A375 (cell line): Measurements from ENCODE around the gene FANCD2.

GRCh38 chr3:9932544-9933230, 947 bp upstream of the CRELD1 start:
- RAMPAGE, long total RNA: no peak

- RAMPAGE, long total RNA: no peak
These were observed 480 bp downstream of the CRELD1 start for GRCh38 chr3:9934182-9934446.

GRCh38 chr3:10026169-10027461, at the start of gene FANCD2:
Gene FANCD2 (plus strand): TSS chr3:10026437.
- RAMPAGE, long total RNA: start-site peak on the minus strand at chr3:10026353-10026372, 31 and 18 reads in 2 replicates

GRCh38 chr3:10290076-10290295, 2.8 kb downstream of the GHRL start:
- RAMPAGE, long total RNA: no peak

GRCh38 chr3:10389717-10390540, 69.0 kb upstream of the SEC13 start:
- RAMPAGE, long total RNA: no peak

DNA sequence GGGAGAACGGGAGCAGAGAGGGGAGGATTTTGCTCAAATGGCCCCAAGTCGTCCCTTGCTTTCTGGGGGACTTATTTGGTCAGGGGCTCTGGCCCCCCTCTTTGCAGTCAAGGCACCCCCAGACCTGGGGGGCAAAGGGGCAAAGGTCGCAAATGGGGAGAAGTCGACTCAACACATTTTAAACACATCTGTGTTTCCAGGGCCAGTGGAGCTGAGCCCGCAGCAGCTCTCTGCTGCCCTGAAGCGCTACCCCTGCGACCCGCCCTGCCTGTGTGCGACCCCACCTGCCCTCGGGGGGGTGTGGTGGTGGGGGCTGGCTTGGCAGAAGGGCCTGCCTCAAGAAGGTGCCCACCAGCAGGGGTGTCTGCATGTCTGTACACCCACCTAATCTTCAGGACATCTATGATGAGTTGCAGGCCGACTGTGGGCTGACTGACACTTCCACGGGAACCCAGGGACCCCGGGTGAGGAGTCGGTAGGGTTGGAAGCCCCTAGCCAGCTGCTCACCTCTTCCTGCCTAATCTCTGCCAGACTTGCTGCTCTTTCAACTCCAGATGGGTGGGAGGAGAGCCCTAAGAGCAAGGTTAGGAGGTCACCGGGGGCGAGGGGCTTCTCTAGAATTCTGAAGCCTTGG, 721 bp upstream of the ATP2B2 start:
- RAMPAGE, long total RNA: no peak

GRCh38 chr3:10634695-10634992, 129.3 kb upstream of the ATP2B2 start:
- RAMPAGE, long total RNA: no peak

DNA sequence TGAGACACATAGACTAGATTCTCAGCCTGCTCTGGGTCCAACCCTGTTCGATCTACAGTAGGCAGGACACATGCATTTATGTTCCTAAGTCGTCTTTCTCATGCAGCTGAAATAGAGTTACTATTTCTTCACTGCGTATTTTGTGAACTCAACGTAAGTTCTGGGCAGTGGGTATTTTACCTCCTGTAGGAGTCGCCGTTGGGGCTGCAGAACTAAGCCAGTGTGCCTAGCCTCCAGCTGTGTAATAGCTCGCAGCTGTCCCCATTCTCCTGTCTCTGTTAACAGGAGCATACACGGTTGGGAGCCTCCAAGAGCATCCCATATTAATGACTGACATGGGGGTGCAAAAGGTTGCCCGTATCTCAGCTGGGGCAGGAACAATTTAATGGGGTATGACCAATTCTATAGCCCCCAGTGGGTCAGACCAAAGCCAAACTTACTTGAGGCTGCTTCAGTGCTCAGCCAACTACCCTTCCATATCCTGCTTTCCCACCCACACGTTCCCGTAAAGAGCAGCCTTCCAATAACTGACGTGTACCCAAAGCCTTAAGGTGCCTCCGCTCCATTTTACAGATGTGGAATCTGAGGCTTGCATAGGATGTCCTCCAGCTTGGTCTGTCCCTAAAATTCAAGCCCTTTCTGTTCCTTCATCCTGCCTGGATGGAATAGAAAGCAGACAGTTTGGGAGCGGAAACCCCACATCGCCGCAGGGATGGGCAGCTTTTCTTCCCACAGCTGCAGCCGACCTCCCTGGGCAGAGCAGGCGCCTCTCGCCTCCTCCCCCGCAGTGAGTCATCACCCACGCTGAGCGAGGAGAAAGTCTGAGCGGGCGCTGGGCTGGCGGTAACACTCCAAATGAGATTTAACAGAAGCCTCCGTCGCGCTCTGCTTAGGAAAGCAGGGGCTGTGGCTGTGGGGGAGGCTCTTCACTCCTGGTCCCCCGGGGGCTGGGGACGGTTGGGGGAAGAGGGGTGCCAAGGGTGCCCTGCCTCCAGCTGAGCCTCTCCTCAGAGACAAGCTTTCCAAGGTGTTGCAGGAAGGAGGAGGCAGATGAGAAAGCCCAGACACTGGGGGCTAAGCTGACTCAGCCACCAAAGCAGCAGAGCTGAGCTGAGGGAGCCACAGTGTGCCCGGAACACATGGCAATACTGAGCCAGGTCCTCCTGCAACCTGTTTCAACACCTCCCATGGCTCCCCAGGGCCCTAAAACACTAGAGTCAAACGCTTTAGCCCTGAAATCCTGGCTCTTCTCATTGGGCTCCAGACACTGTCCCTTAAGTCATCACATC, 57.9 kb upstream of the HRH1 start:
- RAMPAGE, long total RNA: no peak

- RAMPAGE, long total RNA: no peak
These were observed 1.1 kb downstream of the HRH1 start for GRCh38 chr3:11155328-11155809.

DNA sequence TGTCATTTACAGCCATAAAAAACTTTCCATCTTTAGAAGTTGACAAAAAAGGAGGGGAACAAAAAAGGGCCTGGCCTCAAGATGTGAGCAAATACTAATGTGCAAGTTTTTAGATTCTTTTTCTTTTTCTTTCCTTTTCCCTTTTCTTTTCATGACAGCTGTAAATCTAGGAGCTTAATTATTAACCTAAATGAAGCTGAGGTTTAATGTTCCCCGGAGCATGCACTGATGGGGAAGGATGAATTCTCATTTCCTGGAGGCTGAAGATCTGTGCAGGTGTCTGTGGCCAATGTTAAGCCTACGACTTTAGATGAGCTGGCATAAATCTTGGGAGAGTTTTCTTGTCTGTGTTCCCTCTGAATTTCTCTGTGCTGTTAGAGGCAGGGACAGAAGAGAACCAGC, 118.9 kb downstream of the ATG7 start:
- RAMPAGE, long total RNA: no peak

DNA sequence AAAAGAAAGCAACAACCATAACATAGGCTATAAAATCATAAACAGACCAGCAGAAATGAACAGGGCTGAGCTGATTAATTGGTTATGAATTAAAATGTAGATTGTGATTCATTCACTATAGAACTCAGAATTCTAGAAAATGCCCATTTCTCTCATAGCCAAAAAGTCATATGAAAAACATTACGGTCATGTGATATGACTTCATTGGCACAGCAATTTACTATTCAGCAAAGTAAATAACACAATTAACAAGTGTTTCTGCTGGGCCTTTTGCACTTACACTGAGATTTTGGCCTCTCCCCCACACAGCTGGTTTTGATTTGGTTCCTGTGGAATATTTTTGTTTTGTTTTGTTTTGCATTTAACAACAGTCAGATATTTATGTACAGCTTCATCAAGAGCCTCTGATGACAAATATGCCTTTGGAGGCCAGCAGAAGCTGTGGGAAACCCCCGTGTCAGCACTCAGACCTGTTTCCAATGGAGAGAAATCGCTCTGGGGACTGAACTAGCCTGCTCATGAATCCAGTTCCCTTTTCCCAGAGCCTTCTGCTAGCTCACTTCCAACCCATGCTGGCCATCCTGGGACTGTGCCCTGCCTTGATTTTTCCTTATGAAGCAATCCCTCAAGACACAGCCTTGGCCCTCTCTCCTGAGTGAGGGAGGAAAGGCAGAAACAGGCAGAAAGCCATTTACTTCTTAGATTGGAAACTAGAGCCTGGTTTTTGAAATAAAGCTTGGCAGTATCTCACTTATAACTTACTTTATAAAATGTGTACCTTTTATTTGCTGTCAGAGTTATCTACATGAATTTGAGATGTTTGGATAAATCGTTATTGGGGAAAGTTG, 161.9 kb downstream of the ATG7 start:
- RAMPAGE, long total RNA: no peak

DNA sequence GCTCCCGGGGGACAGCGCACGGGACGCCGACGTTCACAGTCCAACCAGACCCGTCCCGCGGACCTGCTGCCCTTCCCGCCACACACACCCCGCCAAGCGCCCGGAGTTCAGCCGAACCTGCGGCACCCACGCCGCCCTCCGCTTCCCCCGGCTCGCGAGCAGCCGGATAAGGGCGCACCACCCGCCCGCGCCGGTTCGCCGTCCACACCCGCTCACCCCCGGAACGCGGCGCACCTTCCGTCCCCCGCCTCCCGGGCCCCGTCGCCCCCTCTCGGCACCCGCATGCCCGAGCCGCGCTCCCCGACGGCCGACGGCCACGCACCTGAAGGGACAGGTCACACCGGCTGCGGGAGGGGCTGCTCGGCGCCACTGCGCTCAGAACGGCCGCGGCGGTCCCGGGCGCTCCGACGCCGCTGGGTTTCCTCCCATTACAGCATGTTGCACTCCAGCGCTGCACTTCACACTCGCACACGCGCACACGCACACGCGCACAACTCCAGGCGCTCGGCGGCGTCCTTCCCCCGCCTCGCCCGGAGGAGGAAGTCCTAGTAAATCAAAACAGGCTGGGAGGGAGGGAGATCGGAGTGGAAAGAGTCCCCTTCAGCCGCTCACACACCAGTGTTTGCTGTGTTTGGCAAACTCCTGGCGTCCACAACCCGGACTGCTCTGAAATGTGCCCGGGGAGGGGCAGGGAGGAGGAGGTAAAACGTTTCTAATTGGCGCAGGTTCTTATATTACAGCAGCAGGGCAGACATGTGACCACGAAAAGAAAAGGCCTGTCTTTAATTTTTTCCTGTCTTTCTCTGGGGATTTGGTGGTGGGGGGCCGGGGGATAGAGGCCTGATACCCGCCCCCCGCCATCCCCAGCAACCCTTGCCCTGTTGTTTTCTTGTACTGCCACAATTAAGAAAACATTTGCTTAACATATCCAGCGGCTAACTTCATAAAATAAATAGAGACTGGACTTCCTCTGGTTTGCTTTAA, 76.6 kb upstream of the VGLL4 start:
- RAMPAGE, long total RNA: no peak

DNA sequence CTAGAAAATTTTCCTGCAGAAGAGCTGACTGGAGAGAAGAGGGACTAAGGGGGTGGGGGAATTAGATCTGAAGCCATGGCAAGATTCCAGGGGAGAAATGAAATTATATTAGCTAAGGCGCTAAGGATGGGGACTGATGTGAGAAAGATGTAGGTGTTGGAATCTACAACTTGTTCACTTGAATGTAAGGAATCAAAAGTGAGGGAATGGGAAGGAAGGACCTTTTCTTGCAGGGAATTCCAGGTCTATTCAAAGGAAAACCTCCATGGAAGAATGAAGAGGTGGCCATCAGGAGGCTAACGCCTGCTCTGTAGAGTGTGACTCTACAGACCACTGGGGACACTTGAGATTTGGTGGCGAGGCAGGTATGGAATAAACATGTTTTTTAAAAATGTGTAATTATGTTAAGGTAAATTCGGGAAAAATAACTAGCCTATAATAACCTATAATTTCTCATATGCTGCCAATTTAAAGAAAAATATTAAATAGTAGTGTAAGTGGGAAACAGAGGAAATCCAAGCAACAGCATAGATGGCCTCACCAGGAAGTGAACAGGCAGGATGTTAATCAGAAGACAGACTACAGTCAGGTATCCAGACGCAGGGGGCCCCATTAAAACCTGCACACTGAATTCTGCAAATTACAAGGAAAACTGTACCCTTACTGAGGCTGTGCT, 1.4 kb downstream of the TAMM41 start:
- RAMPAGE, long total RNA: no peak

GRCh38 chr3:12159177-12159695, 524 bp upstream of the TIMP4 start:
- RAMPAGE, long total RNA: no peak

- RAMPAGE, long total RNA: no peak
These were observed 58.9 kb upstream of the PPARG start for GRCh38 chr3:12229915-12230388.

GRCh38 chr3:12405734-12406425, 78.4 kb upstream of the TSEN2 start:
- RAMPAGE, long total RNA: no peak

- RAMPAGE, long total RNA: no peak
These were observed 42.6 kb downstream of the MKRN2 start for GRCh38 chr3:12599271-12600103.

DNA sequence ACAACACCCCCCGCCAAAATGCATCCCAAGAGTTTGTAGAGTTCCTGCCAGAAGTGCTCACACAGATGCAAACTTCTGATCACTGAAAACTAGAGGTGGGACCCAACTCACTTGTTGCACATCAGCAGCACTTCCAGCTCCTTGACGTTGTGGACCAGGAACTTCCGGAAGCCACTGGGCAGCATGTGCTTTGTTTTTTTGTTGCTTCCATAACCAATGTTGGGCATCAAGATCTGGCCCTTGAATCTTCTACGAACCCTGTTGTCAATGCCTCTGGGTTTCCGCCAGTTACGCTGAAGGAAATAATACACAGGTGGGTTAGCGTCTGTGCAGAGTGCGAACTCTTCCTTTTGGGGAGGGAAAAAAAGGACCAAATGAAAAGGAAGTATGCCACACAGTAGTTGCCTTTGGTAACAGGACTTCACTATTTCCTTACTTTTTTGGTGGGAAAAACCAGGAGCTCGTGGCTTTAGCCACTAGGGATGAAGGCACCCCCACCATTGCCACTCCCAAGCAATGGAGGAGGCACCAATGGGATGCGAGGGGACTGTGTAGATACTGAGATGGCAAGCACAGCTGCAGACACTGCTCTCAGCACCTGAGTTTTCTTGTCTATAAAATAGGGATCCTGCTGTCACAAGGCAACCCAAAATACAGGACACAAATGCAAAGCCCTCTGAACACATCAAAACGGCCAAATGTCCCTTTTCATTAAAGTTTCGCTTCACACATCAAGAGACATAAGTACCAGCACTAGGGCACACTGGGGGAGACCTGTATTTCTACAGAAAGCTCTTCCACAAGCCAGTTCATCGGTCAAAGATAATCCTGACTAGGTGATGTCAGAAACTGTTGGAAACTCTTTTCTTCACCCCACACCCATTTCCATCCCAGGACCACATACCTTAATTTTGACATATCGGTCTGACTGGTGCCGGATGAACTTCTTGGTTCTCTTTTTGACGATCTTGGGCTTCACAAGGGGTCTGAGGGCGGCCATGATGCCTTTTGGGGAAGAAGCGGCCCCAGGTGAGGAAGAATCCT, 1.8 kb downstream of the RPL32 start:
- RAMPAGE, long total RNA: no peak

DNA sequence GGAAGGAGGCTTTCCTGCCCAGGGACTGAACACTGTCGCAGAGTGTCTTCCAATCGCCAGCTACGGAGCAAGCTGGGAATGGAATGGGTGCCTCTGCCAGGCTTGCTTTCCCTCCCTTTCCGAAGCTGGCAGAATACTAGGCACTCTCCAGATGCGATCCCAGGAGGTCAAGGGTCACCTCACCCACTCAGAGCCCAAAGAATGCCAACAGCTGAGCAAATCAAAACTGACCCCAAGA, 1.2 kb downstream of the RPL32 start:
- RAMPAGE, long total RNA: no peak

GRCh38 chr3:12897885-12899048, 56.9 kb upstream of the RPL32 start:
- RAMPAGE, long total RNA: no peak